ENCODE measurements around the gene PIK3R2.

- RRBS: no CpG with 5 or more reads among the region's 9 CpGs
Measured at GRCh38 chr19:18110900-18111457, 13.4 kb downstream of the MAST3 start.

DNA sequence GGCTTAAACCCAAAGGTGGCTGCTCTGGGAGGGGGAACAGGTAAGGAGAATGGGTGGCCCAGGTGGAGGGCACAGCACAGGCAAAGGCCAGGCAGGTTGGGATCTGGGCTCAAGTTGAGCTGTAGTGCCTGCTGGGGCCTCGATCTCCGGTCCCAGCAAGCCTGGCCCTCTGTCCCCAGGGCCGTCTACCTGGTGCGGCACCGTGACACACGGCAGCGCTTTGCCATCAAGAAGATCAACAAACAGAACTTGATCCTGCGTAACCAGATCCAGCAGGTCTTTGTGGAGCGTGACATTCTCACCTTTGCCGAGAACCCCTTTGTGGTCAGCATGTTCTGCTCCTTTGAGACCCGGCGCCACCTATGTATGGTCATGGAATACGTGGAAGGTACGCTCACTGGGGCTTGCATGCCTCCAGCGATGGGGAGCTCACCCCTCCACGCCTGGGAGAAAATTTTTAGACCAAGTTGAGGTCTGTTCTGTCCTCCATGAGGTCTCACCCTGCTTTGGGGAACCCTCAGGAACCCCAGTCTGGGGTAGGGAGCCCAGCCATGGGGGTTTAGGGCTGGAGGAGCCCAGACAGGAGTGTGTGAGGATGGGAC lies 22.5 kb upstream of the PIK3R2 start:
- RRBS: no CpG with 5 or more reads among the region's 16 CpGs

- RRBS: 2% methylated on average over 19 of the region's 100 CpGs
Measured at GRCh38 chr19:18152321-18153405, at the start of gene PIK3R2. TSS of gene PIK3R2 (plus strand) at chr19:18153163.

DNA sequence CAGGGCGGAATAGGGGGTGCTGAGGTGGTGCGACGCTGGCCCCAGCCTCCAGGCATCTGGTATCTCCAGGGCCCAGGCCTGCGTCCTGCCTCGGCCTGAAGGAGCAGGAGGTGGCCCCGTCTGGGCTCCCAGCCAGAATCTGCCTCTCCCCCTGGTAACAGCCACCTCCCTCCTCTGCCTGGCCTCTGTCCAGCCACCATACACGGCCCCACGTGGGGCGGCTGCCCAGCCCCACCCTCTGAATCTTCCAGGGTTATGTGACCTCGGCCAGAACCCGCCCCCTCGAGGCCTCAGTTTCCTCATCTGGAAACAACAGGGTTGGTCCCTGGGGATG lies 4.2 kb downstream of the PIK3R2 start:
- RRBS: no CpG with 5 or more reads among the region's 12 CpGs

DNA sequence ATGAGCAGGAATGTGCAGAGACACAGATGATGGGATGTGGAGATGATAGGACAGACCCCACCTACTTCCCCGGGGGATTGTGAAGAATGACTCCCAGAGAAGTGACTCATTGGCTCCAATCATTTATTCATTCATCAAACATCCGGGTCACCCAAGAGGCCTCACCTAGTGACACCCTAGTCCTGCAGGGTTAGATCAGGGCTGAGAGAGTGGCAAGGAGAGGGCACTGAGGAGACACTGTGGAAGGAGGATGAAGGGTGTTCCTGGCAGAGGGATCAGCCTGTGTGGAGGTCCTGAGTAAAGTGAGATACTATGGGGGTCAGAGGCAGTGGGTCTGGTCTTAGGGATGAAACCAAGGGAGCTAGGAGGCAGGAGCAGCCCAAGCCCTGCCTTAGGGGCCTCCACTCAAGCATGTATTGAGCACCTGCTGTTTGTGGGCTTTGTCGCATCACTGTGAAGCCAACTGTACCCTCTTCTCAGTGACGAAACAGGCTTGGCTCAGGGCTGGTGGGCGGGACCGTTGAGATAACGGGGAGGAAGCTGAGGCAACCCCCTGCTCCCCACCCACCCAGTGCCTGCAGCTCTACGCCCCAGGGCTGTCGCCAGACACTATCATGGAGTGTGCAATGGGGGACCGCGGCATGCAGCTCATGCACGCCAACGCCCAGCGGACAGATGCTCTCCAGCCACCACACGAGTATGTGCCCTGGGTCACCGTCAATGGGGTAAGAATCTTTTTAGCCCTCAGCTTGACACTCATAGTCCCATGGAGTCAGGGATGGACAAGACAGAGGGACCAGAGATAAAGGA lies 3.2 kb downstream of the IFI30 start:
- RRBS: 25% methylated on average over 2 of the region's 16 CpGs

- RRBS: no CpG with 5 or more reads among the region's 12 CpGs
Measured at GRCh38 chr19:18186565-18187222, 6.3 kb upstream of the MPV17L2 start.

- RRBS: 3% methylated on average over 10 of the region's 37 CpGs
Measured at GRCh38 chr19:18193539-18194436, 770 bp downstream of the MPV17L2 start.

DNA sequence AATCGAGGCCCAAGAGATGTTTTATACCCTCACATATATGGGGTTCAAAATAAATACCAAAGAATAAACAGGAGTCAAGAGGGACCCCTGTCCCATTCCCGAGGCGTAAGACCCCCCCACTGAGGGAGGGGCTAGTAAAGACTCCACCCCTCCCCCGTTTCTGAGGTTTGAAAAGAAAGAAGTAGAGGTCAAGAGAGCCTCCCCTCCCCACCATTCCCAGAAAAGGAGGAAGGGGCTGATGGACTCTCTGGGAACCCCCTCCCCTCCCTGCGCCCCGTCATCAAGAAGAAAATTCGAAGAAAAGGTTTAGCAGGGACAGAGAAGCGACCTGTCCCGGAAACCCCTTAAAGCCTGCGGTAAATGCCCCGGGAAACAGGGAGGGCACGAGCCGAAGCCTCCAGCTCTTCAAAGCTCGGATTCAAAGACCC lies 716 bp upstream of the RAB3A start:
- RRBS: 3% methylated on average over 4 of the region's 14 CpGs

DNA sequence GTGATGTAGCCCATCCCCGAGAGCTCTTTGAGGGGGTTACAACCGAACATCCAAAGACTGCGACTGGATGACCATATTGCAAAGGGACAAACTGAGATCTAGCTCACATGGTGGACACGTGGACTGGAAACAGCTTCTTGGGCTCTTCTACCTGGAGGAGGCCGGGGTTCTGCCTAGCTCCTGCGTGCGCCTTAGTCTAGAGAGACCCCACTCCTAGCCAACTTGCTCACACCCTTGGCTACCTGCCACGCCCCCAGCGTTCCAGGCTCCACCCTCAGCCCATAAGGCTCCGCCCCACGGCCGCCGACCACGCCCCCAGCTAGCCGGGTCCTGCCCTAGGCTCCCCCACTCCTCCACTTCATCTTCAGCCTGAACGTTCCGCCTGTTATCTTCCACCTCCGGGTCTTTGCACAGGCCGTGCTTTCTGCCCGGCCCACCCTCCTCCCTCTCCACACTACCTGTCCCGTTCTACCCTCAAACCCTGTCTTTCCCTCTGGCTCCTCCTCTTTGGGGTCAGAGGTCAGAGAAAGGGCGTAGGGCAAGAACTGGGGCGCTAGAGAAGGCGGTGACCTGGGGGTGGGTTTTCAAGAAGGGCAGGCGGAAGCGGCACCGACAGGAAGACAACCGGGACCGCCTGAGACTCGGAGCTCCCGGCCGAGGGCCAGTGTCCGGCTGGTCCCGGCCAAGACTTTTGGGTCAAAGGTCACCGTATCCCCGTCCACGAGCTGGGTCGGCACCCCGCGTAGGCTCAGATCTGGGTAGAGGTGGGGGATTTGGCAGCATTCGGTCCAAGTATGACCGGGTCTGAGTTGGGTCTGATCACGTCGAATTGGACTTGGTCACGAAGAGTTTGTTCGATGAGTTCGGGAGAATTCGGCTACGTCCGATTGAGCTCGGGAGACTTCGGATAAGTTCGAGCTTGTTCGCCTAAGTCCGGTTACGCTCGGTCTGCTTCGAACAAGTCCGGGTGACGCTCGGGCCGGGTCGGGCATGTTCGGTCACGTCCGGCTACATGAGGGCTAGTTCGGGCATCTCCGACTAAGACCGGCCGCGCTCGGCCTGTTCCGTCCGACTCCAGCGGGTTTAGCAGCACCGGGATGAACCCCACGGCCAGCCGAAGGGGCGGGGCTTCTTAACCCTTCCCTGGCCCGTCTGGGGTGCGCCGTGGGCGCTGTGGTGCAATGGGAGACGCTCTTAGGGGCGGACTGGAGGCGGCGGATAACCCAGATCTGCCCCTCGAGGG lies 2.2 kb downstream of the PDE4C start:
- RRBS: 11% methylated on average over 15 of the region's 88 CpGs

DNA sequence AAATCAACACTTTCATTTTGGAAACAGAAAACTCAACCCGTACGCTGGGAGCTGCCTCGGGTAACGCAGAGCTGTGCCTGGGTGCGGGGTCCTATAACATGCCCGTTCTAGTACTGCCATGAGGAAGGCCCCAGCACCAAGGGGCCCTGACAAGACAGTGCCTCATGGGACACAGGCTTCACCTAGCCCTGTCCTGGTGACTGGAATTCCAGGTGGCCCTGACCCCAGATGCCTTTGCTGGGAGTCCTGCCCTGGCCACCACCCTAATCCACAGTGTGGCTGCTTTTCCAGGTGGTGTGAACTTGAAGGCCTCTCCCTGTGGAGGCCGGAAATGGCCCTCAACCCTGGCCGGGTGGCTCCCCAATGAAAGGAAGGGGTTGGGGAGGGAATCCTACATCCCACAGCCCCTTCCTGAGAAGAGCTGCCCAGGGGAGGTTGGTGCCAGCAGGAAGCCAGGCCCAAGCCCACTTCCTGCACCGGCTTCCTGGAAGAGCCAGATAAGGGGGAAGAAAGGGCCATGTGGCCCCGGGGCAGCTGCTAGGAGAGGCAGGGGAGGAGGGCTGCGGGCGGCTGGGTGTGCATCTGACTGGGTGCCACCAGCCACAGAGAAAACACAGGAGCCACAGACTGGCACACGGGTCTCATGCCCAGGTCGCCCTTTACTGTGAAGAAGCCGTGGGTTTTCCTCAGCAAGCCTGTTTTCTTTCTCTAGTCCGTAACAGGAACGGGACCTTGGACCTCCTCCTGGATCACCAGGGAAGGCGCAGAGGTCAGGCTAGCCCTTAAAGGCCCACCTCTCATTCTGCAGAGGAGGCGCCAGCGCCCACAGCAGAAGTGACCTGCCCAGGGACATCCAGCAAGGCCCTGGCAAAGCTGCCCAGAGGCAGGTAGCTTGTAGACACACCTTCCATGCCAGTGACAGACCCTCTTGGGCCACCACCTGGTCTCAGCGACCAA lies 4.7 kb downstream of the LSM4 start:
- RRBS: 33% methylated on average over 1 of the region's 21 CpGs

DNA sequence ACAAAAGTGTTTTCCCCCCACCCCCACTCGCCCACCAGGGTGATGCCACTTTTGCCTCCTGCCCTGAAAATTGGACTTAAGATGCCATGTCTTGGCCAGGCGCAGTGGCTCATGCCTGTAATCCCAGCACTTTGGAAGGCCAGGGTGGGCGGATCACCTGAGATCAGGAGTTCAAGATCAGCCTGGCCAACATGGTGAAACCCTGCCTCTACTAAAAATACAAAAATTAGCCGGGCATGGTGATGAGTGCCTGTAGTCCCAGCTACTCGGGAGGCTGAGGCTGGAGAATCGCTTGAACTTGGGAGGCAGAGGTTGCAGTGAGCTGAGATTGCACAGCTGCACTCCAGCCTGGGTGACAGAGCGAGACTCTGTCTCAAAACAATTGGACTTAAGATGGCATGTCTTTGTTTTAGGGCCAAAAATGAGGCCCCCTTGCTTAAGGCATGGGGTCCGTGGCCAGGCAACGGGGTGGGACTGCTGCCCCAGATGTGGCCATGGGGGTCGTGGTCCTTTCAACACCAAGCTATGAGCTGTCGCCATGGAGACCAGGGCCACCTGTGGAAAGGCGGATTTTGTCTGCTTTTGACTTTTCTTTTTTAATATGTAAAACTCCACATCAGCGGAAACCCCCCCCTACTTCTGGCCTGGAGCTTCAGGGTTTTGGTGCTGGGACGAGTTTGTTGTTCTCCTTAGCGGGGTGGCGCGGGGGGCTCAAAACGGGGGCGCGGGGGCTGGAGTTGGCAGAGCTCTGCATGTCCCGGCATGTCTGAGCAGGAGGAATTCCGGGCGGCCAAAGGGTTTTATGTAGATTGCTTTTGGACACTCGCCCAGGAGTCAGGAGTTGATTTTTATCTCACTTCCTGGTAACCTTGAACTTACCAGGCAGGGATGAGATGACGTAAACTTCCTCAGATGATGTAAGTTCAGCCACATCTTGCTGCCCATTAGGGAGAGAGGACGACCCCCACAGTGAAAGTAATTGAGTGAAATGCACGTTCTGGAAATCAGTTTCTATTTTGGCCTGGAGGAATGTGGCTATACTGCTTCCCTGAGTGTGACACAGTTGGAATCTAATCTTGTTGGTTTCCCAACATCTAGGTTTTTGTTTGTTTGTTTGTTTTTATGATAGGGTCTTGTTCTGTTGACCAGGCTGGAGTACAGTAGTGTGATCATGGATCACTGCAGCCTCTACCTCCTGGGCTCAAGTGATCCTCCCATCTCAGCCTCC lies 21.3 kb upstream of the GDF15 start:
- RRBS: no CpG with 5 or more reads among the region's 27 CpGs

DNA sequence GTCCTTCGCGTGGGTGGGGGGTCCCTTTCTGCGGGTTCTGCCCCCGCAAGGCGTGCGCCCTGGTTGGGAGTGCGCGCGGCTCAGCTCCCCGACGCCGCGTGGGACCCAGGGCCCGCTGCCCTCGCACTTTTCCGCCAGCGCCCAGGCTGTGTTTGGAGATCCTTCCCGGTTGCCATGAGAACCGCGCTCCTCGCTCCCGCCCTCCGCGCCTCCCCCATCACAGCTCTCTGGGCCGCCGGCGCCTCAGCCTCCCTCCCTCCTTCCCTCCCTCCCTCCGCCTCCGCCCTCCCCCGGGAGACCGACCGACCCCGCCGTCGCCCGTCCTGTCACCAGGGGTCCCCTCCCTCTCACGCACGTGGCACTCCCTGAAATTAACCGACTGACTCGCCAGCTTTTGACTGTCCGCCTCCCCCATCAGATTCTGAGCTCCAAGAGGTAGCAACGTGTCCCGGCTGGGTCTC lies 2.4 kb upstream of the SSBP4 start:
- RRBS: 6% methylated on average over 12 of the region's 43 CpGs

- RRBS: 66% methylated on average over 4 of the region's 40 CpGs
Measured at GRCh38 chr19:18435938-18436651, 1.8 kb downstream of the ISYNA1 start.

- RRBS: 3% methylated on average over 9 of the region's 76 CpGs
Measured at GRCh38 chr19:18436851-18437780, 817 bp downstream of the ISYNA1 start.

GRCh38 chr19:18440291-18440859 lies 2.4 kb upstream of the ISYNA1 start:
- RRBS: 67% methylated on average over 1 of the region's 11 CpGs

DNA sequence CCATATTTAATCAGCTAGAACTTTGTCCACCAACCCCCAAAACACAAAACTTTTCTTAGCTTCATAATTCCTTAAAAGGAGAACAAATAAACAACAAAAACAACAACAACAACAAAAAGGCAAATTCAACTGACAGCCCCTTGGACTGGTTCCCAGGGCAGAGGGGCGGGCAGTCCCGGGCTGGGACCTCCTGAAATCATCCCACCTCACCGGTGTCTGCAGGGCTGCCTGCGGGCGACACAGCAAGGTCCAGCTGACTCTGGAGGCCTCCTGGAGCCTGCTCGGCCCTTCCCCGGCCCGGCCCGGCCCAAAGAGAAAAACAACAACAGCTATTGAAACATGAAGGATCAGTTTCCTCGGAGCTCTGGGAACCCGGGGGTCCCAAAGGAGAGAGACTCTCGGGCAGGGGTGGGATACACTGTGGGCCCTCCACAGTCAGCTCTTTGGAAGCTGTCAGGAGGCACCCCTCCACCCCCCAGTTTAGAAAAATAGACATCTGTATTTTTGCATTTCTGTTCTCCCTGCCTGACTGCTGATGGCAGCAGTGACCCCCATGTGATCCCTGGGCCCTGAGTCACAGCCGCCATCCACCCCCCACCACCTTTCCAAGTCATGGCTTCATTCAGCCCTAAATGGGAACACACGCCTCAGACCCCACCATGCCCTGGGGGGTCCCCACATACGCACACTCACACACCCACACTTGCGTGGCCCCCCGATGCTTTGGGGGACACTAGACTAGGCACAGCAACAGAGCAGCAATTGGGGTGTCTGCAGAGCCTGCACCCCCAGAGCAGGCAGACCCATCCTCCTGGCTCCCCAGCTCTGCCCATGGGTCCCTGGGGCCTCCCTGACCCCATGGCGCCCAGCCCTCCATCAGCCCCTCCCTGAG lies 5.2 kb upstream of the ISYNA1 start:
- RRBS: 48% methylated on average over 8 of the region's 18 CpGs

GRCh38 chr19:18487919-18488782 lies 33.7 kb downstream of the ELL start:
- RRBS: no CpG with 5 or more reads among the region's 17 CpGs

DNA sequence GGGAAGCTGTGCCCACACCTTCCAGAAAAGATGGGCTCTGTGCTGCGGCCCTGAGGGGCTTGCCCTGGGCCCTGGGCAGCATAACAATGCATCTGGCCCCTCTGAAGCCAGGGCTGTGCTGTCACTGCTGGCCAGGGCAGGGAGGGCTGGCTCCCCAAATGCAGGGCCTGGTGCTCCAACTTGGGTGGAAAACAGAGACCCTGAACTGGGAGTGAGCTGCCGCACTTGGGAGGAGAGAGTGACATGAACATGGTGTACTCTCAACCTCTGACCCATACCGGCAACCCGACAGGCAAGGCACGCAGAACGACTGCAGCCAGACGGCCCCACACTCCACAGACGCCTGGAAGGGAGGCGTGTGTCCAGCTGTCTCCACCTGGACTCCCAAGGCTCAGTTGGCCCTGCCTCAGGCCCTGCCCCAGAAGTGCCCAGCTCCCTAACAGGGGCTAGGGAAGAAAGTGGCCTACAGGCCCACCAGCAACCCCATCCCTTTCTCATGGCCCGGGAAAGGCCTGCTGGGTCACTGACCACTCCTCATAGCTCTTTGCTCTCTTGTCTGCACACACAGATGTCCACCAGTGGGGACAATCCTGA lies 28.5 kb downstream of the ELL start:
- RRBS: no CpG with 5 or more reads among the region's 10 CpGs

GRCh38 chr19:18503960-18505394 lies 17.4 kb downstream of the ELL start:
- RRBS: no CpG with 5 or more reads among the region's 27 CpGs

DNA sequence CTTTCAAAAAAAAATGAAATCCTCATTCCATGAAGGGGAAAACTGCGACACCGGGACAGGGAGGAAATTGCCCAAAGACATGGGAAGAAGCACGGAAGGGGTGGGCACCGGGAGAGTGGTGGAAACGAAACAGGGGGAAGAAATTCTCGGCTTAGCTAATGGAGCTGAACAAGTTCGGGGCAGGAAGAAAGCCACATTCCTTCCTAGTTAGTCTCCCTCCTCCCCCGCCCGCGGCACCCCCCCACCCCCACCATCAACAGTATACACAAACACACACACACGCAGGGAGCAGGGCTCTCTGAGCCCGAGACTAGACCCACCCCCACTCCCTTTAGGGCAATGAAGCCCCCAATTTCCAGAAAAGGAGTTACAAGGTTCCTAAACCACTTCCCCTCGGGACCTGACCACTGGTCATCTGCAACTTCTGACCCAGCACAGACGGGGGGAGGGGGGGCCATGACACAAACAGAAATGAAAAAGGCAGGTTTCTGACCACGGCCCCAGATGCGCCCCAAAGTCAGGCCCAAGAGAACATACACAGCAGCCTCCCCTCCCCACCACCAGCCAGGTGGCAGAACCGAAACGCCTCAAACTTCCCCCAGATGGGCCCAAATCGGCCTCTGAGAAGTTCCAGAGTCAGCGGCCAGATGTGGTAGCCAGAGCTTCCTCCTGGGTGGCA lies 1.3 kb downstream of the ELL start:
- RRBS: 1% methylated on average over 3 of the region's 20 CpGs

Data from amniotic epithelial cell (primary cell).